Calu3 (cell line): ENCODE results near the gene RRP15.

DNA sequence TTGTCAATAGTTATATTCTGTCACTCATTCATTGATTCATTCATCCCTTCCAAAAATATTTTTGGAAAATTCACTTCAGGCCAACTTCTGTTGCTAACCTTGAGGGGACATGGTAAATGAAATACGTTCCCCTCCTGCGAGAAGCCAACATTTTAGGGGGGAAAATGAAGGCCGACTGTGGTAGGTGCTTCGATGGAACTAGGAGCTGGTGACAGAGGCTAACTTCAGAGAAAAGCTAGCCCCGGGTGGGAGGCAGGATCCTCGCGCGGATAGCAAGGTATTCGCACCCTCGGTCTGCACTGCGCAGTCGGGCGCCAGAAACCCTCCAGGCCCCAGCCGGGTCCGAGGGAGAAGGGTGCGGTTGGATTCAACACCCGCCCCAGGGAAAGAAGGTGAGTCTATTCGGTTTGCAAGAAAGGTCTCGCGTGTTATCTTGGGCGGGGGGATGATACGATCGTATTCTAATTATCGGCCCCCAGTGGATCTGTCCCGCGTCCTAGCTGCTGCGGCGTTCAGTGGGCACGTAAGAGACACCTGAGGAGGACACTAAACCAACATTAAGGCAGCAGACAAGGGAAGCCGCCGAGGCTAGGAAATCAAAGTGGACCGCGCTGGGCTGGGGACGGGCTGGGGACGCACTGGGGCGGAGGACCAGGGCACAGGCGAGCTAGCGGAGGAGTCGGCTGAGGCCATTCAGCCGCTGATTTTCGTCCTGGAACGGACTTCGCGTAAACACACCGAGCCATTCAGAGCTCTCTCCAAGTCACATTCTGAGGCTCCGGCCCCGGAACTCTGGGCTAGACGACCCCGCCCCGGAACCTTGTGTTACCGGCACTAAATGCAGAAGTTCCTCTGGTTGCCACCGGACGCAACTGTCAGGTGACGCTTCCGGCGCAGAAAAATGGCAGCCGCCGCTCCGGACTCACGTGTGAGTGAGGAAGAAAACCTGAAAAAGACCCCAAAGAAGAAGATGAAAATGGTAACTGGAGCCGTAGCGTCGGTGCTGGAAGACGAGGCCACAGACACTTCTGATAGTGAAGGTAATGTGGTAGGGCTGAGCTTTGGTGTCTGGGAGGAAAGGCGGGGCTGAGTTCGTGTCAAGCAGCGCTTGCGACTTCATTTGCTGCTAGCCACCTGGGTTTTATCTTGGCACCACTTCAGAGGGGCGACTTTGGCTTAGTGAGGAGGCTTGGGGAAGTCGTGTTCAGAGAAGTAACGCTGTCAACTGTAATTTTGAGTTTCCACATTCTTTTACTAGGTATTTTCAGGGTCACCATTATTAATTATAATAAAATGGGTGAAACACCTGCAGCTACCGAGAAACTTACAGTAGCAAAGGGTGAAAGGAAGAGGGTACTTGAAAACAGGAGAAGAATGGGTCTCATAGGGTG is at the start of gene RRP15:
Gene RRP15 (plus strand): TSS at position 878 of the 1,391 bp plus-strand sequence.
- PRO-cap: bidirectional peak, plus-strand start at position 878 of the sequence, minus-strand start at position 772 of the sequence; bidirectional peak, plus-strand start at position 1,155 of the sequence, minus-strand start at position 1,143 of the sequence

DNA sequence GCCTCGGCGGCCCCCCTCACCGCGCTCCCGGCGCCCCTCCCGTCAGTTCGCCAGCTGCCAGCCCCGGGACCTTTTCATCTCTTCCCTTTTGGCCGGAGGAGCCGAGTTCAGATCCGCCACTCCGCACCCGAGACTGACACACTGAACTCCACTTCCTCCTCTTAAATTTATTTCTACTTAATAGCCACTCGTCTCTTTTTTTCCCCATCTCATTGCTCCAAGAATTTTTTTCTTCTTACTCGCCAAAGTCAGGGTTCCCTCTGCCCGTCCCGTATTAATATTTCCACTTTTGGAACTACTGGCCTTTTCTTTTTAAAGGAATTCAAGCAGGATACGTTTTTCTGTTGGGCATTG is 1.0 kb downstream of the TGFB2 start:
- PRO-cap: no peak

GRCh38 chr1:218380019-218380993 is 35.2 kb downstream of the TGFB2 start:
- PRO-cap: bidirectional peak, plus-strand start at chr1:218380749, minus-strand start at chr1:218380406

DNA sequence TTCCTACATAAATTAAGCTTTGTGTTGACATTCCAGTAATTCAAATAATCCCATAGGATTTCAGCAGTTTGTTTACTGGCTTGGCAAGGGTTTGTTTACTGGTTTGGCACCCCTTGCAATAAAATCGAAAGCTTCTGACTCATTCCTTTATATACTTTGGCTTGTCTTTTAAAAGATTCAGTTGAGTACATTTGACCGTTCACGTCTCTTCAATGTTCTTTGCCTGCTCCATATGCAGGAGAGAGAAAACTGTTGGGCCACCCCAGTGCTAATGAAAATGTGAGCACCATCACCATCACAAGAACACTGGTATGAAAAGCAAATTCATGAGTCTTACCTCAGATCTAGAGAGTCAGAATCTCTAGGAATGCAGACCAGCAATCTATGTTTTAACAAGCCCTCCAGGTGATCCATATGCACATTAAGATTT is 32.8 kb downstream of the ZC3H11B start:
- PRO-cap: unidirectional peak, minus-strand start at position 209 of the sequence

DNA sequence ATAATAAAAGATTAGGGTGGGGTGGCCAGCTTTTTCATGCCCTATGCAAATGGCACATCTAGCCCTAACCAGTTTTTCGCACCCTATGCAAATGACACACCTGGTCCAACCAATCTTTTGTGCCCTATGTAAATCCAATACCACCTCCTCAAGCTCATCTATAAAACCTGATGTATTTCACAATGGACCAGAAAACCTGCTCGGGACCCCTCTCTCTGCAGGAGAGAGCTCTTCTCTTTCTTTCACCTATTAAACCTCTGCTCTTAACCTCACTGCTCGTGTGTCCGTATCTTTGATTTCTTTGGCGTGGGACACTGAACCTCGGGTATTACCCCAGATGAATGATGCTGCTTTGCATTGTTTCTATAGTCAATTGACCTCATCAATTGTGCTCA is 93.9 kb downstream of the SLC30A10 start:
- PRO-cap: no peak

DNA sequence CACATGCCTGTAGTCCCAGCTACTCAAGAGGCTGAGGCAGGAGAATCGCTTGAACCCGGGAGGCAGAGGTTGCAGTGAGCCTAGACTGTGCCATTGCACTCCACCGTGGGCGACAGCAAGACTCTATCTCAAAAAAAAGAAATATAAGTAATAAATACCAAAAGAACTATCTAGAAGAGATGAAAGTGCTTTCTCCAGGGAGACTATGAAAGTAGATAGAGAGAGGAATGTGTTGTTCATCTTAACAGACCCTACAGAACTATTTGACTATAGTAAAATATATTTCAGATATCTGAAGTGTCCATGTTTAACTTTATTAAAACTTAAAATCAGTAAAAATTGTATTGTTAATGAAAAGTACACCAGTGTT is 29.2 kb downstream of the EPRS1 start:
- PRO-cap: no peak

DNA sequence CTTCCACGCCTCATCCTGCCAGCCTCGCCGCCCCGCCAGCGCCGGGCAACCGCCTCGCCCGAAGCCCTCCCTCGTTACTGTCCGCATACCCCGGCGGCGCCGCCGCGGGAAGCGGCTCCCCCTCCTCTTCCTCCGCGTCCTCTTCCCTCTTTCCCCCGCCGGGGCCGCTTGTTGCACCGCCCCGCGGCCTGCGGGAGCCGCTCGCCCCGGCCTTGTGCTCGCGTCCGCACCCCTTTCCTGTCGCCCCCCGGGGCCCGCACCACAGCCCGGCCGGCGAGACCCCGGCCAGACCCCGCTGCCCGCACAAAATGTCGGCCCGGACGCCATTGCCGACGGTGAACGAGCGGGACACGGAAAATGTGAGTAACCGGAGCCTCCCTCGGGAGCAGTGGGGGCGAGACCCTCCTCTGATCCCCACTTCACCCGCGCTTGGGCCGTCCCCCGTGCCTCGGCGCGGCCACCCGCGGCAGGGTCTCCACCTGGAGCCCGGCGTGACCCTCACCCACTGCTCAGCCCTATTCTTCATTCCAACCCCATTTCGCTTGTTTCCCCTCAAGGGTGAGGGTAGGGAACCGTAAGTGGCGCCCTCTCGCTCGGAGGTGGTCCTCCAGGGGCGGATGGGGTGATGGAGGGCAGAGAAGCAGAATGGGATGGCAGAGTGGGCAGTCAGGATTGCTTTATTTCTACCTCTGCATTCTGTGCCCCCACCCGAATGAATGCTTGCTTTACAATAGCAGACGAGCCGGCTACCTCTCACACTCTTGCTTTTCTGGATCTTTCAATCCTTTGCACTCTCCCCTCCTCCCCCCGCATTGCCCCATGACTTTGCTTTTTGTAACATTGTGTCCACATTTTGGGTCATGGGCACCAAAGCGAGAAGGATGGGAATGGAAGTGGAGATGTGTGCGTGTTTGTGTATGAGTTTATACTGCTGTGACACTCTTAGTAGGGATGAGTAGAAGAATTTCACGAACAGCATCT is 869 bp downstream of the MARK1 start:
- PRO-cap: bidirectional peak, plus-strand start at position 86 of the sequence, minus-strand start at position 79 of the sequence; unidirectional peak, minus-strand start at position 714 of the sequence

GRCh38 chr1:220750938-220751521 is 2.9 kb downstream of the MTARC2 start:
- PRO-cap: no peak

DNA sequence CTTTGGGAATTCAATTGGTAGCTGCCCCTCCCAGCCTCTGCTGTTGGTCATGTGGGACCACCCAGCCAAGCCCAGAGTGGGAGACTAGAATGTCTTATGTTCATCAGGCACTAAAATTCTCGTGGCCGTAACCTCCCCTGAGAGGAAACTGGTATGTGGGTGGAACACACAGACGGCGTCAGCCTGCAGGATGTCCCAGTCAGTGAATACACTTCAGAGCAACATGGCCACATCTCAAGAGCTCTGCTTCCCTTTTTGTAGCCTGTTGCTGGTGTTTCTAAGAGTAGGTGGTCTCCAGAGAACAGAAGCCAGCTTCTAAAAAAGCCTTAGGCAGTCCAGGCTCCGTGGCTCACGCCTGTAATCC is 16.0 kb upstream of the MTARC1 start:
- PRO-cap: no peak

DNA sequence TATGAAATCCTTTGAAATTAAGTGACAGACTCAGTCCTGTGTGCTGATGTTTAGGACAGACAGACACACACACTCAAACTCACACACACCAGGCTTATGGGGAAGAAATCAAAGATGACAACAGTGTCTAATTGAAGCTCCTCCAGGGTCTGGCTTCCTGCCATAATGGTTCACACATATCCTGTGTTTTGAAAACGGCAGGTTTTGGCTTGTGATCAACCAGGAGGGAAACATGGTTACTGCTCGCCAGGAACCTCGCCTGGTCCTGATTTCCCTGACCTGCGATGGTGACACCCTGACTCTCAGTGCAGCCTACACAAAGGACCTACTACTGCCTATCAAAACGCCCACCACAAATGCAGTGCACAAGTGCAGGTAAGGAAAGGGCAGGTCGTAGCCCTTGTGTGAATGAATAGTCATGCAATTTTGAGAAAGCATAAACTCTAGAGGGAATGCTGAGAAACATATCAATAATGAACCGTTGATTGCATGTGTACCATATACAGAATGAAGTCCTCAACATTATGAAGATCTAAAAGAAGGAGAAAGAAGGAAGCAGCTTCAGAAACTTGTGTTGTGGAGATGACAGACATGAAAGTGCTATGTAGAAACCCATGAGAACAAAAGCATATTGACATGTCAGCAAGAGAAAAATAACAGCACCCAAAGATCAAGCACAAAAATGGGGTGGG is 4.7 kb downstream of the MTARC1 start:
- PRO-cap: no peak

DNA sequence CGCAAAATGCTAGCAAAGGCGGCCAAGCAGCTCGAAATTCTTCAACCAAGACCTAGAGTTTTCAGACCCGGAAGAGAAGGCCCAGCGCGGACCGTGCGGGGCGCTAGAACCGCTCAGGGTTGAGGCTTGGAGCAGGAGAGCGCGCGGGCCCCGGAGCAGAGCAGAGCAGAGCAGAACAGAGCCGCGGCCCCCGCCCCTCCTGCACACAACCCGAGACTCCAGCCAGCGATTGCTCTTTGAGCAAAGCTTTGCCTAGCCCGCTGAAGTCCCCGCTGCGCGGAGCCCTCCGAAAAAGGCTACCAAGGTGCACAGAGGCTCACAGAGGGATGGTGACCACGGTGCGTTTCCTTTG is 8.2 kb downstream of the HLX start:
- PRO-cap: no peak

GRCh38 chr1:220957171-220957815 is 78.0 kb downstream of the HLX start:
- PRO-cap: no peak

GRCh38 chr1:221315105-221315630 is 426.7 kb downstream of the DUSP10 start:
- PRO-cap: no peak

DNA sequence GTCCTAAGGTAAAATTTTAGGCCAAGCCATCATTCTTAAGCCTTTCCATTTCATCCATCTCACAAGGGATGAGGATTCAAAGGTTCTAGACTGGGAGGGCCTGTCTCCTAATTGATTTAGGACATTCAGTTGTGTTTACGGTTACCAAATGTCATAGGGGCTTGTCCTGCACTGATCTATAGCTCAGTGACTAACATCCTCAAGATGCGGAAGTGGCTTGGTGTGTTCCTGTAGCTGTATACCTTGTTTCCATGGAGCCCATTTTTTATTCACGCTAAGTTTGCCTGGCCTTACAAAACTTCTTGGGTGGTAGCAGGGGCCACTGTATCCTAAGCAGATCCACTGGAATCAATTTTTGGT is 52.7 kb downstream of the DUSP10 start:
- PRO-cap: bidirectional peak, plus-strand start at position 295 of the sequence, minus-strand start at position 150 of the sequence

GRCh38 chr1:221714231-221714971 is 27.5 kb downstream of the DUSP10 start:
- PRO-cap: no peak

- PRO-cap: bidirectional peak, plus-strand start at chr1:221741101, minus-strand start at chr1:221740880
Observed at GRCh38 chr1:221740340-221740980, 1.4 kb downstream of the DUSP10 start.

- PRO-cap: bidirectional peak, plus-strand start at chr1:221741101, minus-strand start at chr1:221740880
Observed at GRCh38 chr1:221740981-221741211, 993 bp downstream of the DUSP10 start.

DNA sequence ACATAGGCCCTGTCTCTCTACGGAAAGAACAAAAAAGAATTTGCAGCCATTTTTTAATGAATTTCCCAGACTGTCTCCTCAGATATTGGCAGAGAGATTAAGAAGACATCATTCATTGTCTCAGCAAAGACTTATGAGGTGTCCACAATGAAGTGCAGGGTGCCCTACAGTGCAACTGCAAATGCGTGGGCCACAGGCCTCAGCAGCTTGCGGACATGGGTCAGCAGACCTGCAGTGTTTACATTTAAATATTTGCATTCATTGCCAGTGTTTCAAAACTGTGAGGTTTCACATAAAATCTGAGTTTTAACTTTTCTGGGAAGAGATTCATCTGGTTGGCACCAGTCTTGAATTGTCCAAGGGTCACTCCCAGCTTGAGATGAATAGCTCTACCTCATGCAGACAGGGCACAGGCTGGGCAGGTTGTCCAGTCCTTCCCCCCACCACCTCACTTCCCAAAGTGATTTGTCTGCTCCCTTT is 286.8 kb upstream of the DUSP10 start:
- PRO-cap: no peak

DNA sequence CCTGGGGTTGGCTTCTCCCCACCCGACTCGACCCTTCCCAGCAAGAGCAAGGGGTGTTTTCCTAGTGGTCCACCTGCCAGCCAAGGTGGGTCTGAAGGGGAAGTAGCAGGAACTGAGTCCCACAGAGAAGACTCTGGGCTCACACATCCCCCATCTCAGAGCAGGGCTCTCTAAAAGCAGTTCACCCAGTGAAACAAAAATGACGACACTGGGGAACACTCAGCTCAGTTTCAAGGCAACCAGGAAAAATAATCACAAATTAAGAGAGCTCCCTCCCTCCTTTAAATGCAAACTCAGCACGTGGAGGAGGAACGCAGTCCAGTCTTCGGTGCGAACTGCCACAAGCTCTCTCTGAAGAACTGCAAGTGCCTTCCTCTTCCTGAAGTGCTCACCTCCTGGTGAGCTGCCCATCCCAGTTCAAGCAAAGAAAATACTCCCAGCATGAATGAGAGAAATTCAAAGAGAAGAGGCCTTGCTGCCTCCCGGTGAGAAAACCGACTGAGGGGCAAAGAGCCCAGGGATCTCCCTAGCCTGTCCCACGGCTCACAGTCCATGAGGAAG is 281.6 kb downstream of the HHIPL2 start:
- PRO-cap: no peak

GRCh38 chr1:222521238-222521640 is 26.7 kb downstream of the HHIPL2 start:
- PRO-cap: no peak